ENCODE results near the gene CCP110.

DNA sequence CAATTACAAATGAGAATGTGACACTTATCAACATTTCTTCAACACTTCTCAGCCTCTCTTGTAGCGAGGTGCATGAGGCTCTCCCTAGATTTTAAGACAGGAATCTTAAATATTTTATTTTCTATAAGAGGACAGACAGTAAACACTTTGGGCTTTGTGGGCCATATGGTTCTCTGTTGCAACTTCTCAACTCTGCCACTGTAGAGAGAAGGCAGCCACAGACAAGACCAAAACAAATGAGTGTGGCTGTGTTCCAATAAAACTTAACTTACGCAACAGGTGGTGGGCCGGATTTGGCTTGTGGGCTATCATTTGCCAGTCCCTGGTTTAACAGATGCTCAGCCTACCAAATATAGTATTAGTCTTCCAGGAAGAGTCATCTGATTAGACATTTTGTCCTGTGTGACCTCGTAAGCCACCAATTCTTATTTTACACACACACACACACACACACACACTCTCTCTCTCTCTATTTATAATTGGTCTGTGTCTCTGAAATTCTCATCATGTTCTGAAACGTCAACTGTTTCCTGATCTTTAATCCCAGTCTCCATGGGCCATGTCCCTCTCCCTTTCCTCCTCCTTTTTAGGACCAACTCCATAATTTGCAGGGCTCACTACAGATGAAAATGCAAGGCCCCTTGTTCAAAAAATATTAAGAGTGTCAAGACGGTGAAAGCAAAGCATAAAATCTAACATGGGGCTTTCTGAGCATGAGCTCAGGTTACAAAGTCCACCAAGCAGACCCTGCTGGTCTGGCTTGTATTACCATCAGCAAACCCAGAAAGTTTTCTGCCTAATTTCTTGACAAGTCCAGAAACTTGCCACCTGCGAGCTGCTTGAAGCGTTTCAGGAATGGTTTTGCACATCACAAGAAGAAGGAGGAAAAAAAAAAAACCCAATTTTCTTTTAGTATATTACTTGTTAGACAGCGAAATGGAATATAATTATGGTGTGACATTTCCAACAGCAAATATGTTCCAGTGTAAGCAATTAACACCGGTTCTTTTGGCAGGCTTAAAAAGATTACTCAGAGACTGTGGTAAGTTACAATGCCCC, 245.7 kb downstream of the XYLT1 start:
- PRO-cap, result no peak

DNA sequence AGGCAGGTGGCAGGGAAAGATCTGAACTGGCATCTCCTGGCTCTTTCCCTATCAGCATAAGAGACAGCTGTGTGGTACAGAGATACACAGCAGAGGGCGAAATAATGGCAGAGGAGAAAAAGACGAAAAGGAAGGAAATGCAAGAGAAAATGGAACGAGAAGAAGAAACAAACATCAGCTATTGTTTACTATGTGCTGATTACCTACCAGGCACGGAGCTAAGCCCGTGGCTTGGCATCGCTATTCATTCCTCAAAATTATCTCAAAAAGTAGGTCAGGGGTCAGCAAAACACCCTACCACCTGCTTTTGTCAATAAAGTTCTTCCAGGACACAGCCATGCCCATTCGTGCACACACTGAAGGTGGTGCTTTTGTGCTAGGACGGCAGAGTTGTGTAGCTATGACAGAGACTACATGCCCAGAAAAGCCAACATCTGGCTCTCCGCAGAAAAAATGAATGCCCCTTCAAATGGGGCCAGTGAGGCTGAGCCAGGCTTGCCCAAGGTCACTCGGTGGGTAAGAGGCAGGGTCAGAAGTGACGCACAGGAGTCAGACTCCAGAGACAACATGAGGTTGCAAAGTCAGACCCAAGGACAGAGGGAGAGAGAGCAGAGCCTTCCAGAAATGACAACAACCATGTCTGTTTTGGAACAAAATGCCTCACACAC, 200.2 kb downstream of the XYLT1 start:
- PRO-cap, result no peak

DNA sequence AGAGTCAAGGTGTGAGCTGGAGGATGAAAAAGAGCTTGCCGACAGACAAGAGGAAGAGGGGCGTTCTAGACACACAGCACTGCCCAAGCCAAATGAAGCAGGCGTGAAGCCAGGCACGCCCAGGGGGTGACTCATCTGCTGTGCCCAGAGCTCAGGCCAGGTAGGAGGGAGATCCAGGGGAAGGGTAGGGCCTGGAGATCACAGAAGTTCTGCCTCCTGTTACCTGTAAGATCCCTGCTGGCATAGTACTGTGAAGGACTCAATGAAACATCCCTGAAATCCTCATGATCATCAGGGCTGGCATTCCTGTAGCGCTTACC, 158.7 kb downstream of the XYLT1 start:
- PRO-cap, result no peak

- PRO-cap, result no peak
These were observed 26.6 kb downstream of the NOMO2 start for GRCh38 chr16:18535290-18535791.

- PRO-cap, result no peak
These were observed 61.2 kb upstream of the ARL6IP1 start for GRCh38 chr16:18862176-18863351.

- PRO-cap, result no peak
These were observed 56.9 kb downstream of the SMG1 start for GRCh38 chr16:18869343-18869602.

GRCh38 chr16:18926503-18926902, 295 bp upstream of the SMG1 start:
- PRO-cap, result bidirectional peak, plus-strand start at chr16:18926580, minus-strand start at chr16:18926454

- PRO-cap, result no peak
These were observed 1.5 kb upstream of the SMG1 start for GRCh38 chr16:18927651-18928069.

DNA sequence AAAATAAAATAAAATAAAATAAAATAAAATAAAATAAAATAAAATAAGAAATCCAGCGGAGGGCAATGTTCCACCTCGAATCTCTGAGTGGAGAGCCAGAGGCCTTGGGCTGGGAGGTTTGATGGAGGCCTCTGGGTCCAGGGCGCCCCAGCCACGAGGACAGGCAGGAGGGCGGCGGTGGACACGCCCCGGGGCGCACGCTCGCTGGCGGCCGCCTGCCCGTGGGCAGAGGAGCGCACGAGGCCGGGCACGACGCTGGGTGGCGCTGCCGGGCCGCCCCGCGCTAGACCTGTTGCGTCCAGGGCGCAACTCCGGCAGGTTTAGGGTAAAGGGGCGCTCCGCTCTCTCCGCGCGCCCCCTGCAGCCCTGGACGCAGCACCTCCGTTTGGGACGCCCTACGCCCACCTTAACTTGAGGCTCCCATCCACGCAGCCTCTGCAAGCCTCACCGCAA, 476 bp upstream of the SYT17 start:
- PRO-cap, result no peak

DNA sequence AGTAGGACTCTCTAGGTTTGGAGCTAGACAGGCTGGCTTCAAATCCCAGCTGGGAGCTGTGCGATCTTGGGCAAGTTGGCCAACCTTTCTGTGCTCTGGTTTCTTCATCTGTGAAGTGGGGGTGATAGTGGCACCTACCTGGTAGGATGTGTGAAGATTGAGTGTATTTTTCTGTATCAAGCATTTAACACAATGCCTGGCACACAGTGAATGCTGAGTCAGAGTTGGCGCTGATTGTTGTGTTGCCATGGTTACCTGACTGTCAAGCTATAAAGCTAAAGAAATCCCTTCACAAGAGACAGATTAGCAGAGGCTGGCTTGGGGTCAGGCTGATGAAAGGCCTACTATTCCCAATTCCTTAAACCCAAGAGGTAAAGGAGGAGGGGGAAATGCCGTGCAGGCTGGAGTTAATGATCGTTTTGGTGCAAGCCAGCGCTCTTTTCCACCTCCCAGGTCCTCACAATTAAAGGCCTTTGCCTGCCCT, 5.9 kb downstream of the CLEC19A start:
- PRO-cap, result no peak

GRCh38 chr16:19383057-19383632, 34.5 kb upstream of the TMC5 start:
- PRO-cap, result no peak

DNA sequence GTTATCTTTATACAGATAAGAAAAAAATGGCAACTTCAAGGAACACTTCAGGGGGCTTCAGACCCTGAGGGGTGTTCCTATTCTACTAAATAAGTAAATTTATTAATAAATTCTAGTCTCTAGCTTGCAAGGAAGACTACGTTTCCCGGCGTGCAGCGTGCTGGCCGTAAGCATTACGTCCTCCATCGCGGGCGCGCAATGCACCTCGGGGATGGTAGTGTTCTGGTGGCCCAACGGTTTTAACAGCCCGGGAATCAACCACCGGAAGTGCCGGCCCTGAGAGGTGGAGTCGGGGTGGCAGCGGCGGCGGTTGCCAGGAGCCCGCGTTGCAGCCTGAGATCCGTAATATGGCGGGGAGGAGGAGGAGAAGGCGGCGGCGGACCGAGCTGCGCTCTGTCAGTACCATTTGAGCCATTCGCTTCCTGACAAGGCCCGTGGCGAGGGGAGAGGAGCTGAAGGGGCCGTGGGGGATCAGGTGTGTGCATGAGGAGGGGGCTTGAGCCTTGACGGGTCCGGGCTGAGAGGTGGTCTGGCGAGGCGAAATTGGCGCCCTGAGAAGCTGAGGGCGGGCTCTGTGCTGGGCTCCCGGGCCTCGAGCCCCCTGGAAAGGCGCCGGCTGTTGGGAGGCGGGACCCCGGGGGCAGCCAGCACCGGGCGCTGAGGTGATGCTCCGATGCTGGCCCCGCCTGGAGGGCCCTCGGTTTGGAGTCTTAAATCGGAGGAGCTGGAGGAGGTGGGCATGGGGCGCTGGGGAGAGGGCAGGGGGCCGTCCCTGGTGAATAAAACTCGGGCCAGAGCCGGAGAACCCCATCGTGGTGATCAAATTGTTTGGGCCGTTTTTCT, at the start of gene CCP110:
CCP110 (plus strand) TSS at position 329 of the 843 bp plus-strand sequence.
- PRO-cap, result unidirectional peak, plus-strand start at position 345 of the sequence

DNA sequence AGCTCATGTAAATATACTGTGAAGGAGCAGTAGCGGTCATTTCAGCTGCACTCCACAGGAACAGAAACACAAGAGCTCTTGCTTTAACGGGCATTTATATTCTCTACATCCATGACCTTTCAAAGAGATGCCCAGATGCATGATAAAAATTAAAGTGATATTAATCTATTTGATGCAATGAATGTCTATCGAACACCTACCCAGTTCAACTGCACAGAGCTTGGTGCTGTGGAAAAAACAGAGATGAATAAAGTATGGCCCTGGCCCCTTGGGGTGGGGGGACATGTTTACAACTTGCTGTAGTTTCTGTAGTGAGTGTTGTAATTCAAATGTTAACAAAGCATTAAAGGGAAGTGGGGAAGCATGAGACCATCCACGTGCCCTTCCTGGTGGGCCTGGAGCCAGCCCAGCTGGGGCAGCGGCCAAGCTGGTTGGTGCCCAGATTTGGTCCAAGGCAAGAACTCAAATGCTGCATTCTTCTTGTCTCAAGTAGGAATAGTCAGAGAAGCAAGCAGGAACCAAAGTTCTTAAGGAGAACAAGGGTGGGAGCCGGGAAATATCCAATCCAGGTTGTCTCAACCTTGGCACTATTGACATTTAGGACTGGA, 48.0 kb downstream of the IQCK start:
- PRO-cap, result no peak

- PRO-cap, result no peak
These were observed 67.6 kb downstream of the IQCK start for GRCh38 chr16:19785362-19786294.

DNA sequence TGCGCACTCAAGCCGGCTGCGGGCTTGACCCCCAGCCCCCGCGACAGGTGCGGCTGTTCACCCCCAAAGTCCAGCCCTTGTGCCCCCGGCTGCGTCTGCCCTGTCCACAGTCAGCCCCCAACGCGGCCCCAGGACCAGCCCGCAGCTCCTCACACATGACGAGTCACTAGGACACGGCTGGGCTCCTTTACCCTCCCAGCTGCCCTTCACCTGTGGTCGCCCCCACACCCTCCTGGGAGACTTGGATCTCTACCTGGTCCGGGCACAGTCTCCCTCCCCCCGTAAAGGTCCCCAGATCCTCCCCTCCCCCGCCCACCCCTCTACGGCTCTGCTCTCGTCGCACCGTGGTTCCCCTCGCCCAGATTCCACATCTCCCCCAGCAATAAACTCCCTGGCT, 444 bp downstream of the GPRC5B start:
- PRO-cap, result no peak

- PRO-cap, result no peak
These were observed 18.2 kb downstream of the PDILT start for GRCh38 chr16:20385883-20387144.

DNA sequence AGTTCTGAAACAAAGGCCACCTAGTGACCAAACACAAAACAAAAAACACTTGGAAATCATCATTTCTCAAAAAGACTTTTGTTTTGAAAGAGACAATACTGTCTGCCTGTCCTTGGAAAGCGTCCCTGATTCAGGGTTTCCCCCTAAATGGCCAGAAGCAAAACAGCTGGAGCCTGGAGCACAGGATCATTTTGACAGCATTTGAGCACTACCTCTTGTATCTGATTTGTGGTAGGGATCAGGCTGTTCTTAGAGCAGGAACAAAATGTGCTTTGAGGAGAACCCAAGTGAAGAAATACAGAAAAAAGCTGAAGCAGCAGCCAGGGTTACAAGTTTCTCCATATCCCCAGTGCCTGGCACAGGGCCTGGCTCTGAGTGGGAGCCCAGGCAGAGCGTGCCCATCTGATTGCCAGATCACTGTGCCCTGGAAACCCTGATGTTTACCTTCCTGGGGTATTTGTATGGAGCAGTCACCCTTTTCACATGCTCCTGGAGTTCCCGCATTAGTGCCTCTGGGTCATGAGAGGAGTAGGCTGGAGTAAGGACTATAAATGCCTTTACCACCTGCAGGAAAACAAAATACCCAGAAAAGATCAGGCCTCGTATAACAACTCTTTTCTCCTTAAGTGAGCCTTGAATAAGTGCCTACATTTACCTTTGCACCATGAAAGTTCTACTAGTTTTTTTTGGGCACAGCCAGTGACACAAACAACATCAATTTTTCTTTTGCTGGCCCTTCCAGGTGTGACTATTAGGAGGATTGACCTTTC, 11.5 kb upstream of the ACSM2B start:
- PRO-cap, result no peak

GRCh38 chr16:20734892-20735382, 6.7 kb downstream of the THUMPD1 start:
- PRO-cap, result no peak

DNA sequence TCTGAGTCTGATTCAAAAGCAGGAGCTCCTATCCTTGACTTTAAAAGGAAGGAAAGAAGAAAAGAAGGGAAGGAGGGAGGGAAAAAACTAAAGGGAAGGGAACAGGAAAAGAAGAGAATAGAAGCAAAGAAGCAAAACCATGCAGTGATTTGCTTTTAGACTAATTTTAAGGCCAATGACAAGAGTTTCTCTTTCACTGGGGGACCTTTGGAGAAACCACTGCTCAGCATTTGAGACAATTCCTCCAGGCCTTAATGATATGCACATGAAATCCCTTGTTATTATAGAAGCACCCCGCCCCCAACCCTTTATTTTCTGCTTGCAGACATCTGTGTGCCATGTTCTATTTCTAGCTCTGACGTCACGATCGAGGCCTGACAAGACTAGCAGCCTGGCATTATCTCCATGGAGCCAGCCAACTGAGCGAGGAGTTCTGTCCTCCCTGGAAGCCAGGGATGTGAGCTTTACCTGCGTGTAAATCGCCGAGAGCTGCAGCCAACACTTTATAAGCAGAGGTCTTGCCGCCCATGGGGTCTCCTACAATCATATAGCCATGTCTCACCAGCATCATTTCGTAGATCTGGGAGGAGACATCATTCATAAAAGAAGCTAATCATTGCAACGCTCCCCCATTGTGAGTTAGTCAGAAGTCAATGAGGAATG, 117.0 kb downstream of the DNAH3 start:
- PRO-cap, result no peak

- PRO-cap, result no peak
These were observed 78.4 kb upstream of the CRYM start for GRCh38 chr16:21356360-21356932.